Neural crest cell (in vitro differentiated cells): ENCODE results near the genes EVC2, MRFAP1L1 and KIAA0232.

DNA sequence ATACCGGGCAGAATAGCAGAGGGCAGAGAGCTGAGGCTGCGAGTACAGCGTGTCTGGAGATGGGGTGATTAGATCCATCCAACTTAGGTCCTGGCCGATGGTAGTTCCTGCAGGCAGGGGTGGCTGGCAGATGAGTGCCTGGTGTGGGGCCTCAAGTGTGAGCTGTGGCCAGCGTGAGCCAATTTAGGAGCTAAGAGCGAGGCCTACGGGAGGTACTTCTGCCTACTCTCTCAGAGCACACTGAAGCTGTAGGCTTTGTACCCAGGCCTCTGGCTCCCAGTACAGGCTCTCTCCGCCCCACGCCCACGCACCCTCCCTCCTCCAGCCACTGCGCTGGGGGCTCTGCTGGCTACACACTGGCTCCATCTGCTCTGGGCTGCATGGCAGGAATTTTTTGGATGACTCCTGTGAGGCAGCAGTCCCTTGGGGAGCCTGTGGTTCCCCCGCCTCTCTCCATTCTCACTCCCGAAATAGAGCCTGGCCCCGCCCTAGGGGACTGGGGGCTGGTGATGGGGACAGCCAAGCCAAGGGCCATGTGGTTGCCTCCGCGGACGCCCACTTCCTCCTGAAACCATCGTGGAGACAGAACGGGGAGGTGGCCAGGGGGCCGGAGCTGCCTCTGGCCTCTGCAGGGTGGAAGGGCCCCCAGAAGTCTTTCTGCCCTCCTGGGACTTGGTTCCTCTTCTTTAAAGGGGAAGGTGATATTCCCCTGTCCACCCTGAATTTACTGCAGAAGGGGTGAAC, 58.1 kb upstream of the ADRA2C start:
- PRO-cap, result no peak

- PRO-cap, result bidirectional peak, plus-strand start at chr4:3765635, minus-strand start at chr4:3765565; bidirectional peak, plus-strand start at chr4:3765915, minus-strand start at chr4:3765891
Observed at GRCh38 chr4:3765281-3766296, 596 bp upstream of the ADRA2C start.

DNA sequence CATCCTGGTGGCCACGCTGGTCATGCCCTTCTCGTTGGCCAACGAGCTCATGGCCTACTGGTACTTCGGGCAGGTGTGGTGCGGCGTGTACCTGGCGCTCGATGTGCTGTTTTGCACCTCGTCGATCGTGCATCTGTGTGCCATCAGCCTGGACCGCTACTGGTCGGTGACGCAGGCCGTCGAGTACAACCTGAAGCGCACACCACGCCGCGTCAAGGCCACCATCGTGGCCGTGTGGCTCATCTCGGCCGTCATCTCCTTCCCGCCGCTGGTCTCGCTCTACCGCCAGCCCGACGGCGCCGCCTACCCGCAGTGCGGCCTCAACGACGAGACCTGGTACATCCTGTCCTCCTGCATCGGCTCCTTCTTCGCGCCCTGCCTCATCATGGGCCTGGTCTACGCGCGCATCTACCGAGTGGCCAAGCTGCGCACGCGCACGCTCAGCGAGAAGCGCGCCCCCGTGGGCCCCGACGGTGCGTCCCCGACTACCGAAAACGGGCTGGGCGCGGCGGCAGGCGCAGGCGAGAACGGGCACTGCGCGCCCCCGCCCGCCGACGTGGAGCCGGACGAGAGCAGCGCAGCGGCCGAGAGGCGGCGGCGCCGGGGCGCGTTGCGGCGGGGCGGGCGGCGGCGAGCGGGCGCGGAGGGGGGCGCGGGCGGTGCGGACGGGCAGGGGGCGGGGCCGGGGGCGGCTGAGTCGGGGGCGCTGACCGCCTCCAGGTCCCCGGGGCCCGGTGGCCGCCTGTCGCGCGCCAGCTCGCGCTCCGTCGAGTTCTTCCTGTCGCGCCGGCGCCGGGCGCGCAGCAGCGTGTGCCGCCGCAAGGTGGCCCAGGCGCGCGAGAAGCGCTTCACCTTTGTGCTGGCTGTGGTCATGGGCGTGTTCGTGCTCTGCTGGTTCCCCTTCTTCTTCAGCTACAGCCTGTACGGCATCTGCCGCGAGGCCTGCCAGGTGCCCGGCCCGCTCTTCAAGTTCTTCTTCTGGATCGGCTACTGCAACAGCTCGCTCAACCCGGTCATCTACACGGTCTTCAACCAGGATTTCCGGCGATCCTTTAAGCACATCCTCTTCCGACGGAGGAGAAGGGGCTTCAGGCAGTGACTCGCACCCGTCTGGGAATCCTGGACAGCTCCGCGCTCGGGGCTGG, 1.1 kb downstream of the ADRA2C start:
- PRO-cap, result bidirectional peak, plus-strand start at position 364 of the sequence, minus-strand start at position 234 of the sequence

- PRO-cap, result unidirectional peak, minus-strand start at chr4:4107567
Observed at GRCh38 chr4:4107317-4107837, 119.4 kb downstream of the OTOP1 start.

DNA sequence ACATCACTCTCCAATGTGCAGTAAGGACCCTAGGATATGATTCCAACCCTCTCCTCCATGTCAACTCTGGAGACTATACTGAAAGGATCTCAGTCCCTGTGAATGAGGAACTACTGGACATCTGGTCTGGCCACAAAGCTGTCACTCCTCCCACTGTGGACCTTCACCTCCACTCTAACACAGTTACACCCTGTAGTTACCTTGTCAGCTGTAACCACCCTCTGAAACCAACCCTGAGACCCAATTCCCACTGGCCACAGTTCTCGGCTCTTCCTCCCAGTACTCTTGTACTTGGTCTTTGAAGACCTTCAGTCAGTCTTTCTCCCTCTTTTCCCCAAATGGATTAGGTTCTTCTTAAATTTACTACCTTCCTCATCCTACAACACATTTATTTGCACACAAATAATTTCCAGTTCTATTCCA, 2.8 kb downstream of the TMEM128 start:
- PRO-cap, result no peak

DNA sequence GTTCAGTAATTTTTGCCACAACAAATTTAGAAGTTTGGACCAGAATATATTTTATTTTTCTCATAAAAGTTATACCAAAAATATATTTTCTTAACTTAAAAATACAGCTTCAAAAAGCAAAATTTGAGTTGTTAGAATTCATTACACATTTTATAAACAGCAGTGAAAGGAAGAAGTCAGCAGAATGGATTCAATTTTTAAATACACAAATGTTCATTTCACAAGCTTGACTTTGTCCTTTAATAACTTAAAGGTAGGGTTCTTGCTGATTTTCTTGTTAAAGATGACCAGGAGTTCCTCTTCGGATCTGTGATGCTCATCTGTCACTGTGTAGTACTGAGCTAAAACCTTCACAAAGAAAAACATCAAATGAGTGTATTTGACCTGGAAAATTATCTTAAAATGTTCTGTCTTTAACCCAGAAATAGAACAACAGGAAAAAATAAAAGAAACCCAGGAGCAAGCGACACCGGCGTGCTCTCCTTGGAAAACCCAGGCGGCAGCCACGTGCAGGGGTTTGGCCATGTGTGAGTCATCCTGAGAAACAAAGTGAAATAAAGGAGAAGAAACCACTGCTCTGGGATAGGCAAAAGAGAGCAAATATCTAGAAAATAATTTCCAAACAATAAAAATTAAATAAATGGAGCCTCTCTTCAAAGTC, 19.8 kb upstream of the TMEM128 start:
- PRO-cap, result no peak

- PRO-cap, result no peak
Observed at GRCh38 chr4:4388420-4388961, 1.6 kb downstream of the NSG1 start.

DNA sequence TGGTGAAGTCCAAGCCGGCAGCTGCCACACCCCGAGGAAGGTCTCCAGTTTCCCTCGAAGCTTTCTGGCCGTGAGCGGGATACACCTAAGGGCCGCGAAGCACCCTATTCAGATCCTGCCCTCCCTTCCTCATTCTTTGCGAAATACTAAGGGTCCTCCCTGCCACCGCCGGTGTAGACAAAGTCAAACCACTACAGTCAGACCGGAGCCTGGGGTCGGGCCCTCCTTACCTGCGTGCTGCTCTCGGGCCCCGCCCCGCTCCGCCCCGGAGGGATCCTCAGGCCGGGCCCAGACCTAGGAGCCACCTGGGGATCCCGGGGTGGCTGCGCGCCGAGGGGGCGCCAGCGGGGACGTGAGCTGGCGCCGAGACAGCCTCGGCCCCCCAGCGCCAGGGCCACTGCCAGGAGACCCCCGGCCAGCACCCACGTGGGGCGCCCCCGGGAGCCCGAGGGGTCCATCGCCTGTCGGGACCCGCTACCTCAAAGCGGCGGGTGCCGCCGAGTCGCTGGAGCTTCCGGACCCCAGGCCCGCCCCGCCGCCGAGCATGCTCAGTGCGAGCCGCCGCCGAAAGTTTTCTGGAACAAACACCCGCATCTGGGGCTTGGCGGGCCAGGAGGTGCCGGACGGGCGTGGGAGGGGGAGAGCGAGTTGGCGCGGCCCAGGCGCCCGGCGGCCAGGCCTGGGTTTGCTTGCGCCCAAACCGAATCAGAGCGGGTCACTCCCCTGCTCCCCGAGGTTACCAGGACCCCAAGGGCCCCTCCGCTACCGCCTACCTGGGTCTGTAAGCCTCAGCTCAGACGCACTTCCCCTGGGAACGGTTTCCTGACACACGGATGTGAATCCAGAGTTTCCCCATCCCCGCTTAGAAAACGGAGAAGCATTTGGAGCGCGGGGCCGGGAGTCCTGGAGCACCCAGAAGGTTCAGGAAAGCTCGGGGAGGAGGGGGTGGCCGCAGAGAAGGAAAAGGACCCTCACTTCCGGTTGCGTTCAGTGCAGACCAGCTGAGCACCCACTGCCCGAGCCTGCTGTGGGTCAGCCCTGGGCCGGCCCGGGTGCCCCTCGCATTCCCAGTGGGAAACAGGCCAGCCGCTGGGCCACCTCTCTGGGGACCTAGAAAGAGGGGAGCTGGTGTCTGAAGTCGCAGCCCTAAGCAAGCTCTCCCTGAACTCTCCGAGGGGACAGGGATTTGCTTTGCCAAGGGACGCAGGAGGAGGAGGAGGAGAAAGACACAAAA, at the start of gene EVC2:
Gene EVC2, minus strand, starts transcription at position 504 of the 1,234 bp plus-strand sequence.
- PRO-cap, result unidirectional peak, plus-strand start at position 176 of the sequence; unidirectional peak, plus-strand start at position 191 of the sequence; bidirectional peak, plus-strand start at position 587 of the sequence, minus-strand start at position 504 of the sequence

- PRO-cap, result no peak
Observed at GRCh38 chr4:5870671-5871270, 22.1 kb downstream of the CRMP1 start.

DNA sequence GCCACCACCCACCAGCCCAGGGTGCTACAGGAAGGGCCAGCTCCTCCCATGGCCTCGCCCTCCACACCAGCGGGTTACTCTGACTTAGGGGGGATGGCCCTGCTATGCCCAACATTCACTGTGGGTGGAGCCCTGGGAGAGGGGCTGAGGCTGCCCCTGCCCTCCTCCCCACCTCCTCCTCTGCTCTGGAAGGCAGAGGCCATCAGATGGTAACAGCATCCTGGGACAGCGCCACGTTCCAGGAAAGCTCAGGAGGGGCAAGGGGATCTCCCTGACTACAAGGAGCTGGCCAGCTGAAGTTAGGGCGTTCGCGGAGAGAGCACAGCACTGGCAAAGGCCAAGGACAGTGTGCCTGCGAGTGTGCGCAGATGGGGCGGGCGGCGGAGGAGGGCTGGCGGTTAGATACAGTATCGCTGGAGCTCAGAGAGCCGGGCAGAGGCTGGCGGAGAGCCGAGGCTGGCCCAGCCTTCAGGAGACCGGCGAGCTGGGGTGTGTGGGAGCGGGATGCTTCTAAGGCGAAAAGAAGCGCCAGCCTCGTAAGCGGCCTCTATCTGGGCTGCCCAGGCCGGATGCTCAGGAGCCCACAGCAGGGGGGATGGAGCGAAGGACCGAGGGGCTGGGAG, 1.4 kb downstream of the JAKMIP1 start:
- PRO-cap, result no peak

- PRO-cap, result no peak
Observed at GRCh38 chr4:6201528-6202214, 1.3 kb upstream of the JAKMIP1 start.

GRCh38 chr4:6221721-6222216, 21.4 kb upstream of the JAKMIP1 start:
- PRO-cap, result no peak

GRCh38 chr4:6563446-6564289, 11.3 kb upstream of the MAN2B2 start:
- PRO-cap, result no peak

- PRO-cap, result no peak
Observed at GRCh38 chr4:6658294-6659201, 15.3 kb upstream of the ENSG00000170846 start.

- PRO-cap, result bidirectional peak, plus-strand start at chr4:6709586, minus-strand start at chr4:6709614; bidirectional peak, plus-strand start at chr4:6710040, minus-strand start at chr4:6709859
Observed at GRCh38 chr4:6709032-6710206, at the start of gene MRFAP1L1. TSS of gene MRFAP1L1 (minus strand) at chr4:6709865.

- PRO-cap, result no peak
Observed at GRCh38 chr4:6780231-6780703, 2.3 kb upstream of the KIAA0232 start.

GRCh38 chr4:6781941-6783113, at the start of gene KIAA0232:
TSS of gene KIAA0232 (plus strand) at chr4:6782727.
- PRO-cap, result bidirectional peak, plus-strand start at chr4:6782276, minus-strand start at chr4:6782253; bidirectional peak, plus-strand start at chr4:6782302, minus-strand start at chr4:6782342; bidirectional peak, plus-strand start at chr4:6782637, minus-strand start at chr4:6782488; bidirectional peak, plus-strand start at chr4:6782741, minus-strand start at chr4:6782705

DNA sequence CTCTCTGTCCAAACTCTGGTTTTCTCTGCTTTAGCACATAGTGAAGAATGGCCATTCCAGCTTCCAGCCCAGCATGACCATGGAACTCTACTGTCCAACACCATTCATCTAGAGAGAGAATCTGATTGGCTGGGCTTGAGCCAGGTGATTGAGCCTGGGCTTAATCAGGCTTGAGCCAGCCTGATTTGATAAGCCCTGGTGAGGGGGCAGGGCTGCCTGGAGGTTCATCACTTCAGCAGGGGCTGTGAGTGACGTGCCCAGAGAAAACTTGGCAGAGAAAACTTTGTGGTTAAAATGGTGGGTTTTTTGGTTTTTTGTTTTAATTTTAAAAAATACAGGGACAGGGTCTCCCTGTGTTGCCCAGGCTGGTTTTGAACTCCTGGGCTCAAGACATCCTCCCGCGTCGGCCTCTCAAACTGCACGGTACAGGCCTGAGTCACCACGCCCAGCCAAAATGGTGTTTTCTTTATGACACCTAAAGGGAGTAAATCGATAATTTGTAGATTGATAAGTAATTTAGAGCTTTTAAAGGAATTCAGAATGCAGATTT, 62.6 kb downstream of the KIAA0232 start:
- PRO-cap, result no peak

- PRO-cap, result unidirectional peak, plus-strand start at chr4:6909166; bidirectional peak, plus-strand start at chr4:6909473, minus-strand start at chr4:6909400
Observed at GRCh38 chr4:6908831-6909550, 635 bp upstream of the TBC1D14 start.

DNA sequence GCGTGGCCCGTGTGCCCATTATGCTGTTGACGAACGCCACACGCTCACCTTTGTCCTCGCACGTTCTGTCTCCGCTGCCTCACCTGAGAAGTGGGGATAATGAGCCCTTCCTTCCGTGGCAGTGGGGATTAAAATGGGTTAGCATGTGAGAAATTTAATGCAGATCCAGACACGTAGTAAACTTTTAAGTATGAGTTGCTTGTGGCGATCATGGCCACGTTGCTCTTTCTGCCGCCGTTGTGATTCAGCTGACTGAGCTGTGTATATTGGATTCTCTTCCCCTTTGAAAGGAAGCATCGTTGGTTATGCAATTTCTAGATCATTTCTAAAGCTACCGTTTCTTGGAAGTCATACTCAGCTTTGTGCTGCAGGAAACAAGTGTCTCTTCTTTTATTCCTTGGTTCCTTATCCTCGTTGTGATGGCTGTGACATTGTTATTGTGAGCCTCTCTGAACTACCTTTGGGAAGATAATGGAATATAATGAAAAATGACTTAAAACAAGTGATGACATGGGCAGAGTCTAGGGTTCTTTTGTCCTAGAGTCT, 16.5 kb downstream of the TBC1D14 start:
- PRO-cap, result no peak